ENCODE results near the genes TBC1D26 and CCDC144A.

DNA sequence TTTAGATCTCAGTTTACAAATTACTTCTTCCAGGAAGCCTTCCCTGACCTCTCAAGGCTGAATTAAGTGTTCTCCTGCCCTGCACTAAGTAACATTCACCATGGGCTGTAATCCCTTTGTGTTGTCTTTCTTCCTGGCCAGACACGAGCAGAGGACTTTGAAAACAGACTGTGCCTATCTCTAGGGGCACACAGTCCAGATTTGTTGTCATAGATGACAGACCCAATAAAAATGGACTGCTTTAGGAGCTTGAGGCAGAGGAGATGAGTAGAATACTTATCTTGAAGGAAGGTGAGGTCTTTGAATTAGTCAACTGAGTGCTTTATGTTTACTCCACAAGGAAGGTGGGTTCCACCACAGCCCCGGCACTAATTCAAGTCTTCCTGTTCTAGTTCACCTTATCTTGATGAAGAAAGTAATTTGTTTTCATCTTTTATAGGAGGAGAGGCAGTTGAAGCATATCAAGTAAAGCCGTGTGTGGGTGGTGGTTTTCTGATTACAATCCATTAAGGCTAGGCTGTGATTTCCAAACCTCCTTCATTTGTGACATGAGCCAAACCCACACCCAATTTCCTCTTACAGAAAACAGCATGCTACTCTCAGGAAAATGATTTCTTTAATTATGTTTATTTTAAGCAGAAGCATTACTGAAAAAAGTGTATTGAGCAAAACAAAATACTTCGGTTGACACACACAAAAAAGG lies 35.6 kb downstream of the CDRT15 start:
- PRO-cap: no peak

GRCh38 chr17:14201573-14202218 lies 35.0 kb downstream of the CDRT15 start:
- PRO-cap: no peak

DNA sequence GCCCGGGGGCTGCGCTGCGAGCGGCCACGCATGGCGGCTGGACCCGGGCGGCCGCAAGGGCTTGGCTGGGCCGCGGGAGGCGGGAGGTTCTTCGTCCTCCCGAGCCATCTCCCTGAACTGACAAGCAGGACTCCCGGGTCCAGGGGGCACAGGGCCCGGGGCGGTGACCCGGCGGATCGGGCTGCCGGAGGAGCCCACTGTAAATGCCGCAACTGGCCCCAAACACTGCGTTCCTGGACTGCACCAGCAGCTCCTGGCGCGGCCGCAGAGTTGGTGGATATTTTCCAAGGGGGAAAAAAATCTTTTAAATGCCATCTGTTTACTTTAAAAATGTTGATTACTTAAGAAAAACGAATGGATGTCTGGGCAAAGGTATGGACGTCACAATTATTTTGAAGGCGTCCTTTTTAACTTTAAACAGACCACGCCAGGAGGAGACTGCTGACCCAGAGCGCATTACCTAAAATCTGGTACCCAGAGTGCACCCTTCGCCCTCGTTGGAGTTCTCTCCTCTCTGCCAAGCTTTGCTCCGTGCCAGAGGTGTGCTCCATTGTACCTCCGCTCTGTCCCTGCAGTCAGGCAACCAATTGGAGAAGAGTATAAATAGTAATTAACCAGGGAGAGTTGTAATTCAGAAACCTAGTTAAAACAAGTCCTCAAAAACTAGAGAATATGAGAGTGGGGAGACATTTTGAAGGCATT lies 3.4 kb downstream of the HS3ST3B1 start:
- PRO-cap: no peak

- PRO-cap: bidirectional peak, plus-strand start at chr17:14309605, minus-strand start at chr17:14309252
Measured at GRCh38 chr17:14308535-14309895, 8.1 kb downstream of the HS3ST3B1 start.

DNA sequence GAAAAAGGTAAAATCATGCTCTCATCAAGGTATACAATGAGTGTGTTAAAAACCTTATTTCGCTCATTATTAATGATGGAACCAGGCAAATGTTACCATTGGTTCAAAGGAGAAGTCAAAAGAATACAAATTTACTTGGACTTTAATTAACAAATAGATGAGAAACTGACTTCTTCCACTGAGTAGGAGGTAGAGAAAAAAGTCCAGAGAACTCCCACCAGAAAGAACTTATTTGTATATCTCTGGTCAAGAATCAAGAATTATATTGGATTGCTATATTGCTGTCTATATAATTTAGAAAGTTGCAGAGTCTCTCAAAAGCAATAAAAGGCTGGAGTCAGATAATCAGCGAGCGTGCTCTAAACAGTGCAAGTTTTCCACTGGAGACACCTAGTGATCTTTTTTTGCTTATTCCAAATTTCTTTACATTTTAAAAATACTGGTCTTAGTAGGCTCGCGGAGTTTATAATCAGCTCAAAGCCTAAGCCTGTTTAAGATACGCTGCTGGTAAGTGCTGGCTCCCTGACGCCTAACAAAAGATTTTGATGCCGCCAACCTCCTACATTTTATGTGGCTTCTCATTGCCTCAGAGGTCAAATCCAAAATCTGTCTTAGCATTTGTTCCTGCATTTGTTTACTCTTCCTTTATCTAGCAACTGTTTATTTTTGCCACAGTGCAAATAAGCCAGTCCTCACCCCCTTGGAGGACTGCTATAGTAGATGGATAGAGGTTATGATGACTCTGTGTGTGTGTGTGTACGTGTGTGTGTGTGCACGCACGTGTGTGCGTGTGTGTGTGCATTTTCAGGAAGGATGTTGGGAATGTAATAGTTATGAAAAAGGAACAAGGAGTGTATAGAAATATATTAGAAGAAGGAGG lies 24.6 kb downstream of the HS3ST3B1 start:
- PRO-cap: no peak

DNA sequence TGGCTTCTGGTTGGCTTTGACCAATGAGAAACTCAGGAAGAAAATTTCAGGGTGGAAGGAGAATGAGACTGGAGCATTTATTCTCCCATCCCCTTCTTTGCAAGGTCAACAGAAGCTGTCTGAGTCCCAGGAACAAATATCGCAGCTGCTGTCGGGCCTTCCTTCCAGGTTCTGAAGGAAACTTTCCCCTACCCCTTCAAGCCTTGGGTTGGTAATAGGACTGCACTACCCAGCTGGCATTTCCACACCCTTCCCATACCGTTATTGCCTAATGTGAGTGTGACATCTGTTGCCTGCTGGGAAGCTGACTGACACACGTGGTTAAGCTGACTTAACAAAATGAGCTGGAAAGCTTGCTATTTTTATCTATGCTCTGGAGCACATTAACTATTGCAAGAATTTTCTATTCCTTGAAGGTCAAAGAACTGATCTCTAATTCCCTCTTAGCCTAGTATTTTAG lies 79.6 kb downstream of the PMP22 start:
- PRO-cap: no peak

DNA sequence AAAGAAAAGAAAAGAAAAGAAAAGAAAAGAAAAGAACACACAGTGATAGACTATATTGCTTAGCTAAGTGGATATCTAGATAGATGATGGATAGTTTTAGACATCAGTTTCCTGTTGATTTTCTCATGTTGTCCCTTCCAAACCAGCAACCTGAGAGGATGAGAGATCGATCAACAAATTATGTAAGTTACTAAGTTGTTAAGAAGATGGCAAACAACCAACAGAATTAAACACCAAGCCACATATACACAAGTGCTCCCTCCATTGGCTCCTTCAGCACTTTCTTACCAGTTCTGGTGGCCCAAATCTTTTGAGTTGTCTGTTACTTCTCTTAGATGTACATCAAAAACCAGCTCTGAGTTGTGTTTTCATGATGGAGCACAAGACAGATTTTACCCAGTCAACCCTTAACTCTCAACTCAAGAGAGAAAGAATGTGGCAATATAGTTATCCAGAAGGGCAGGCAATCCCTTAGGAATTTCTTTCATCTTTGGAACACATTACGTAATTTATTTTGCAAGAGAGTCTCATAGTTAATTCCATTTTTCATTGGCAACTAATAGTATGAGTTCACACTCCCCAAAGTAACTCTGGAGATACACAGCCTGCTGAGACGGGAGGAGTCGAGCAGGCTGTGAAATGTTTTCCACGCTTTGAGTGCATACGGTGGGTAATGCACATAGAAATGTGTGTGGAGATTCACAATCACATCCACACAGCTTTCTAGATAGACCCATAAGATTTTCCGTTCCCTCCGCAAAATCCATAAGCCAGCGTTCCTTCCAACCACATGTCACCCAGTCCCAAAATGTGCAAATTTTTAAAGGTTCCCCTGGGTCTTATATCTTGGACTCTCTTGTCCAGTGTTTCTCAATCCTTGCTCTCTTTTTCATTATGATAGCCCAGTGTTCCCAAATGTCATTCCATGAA lies 8.2 kb upstream of the CDRT4 start:
- PRO-cap: no peak

DNA sequence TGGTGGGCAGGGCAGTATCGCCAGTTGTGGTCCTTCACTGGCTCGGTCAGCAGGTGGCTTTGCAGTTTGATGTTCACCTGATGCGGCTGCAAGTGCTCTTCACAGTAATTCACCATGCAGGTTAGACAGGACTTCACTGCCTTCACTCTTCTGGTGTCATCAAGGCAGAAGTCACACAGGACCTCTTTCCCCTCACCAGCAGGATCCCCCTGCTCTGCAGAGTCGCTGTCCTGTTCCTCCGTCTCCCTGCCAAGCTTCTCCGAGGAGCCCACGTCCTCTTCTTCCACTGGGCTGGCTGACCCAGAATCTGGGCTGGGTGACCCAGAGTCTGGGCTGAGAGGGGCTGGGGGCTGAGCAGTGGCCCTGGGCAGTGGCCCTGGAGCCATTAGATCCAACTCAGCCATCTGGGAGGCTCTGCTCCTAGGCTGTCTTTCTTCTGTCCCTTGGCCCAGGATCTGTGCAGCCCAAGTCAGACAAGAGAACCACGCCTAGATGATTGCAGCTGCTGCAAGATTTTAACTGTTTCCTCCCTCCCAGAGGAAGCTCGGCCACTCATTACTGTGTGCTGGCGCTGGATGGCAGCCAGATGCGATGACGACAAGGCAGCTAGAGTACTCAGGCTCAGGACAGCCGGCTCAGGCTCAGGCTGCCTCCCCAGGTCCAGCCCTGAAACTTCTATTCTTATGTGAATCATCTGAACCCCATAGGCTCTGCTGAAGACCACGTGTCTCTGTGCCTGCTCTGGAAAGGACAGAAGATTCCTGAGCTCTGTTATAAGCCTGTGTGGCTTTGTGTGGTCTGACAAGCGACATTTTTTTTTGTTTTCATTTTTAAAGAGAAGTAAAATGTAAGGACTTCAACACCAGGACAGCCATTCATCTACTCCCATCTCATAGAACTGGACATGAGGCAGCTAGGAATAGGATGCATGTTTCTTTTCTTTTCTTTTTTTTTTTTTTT lies 32.0 kb upstream of the FBXW10B start:
- PRO-cap: no peak

GRCh38 chr17:15732028-15732567 lies at the start of gene TBC1D26:
Gene TBC1D26, plus strand, starts transcription at chr17:15732283.
- PRO-cap: no peak

DNA sequence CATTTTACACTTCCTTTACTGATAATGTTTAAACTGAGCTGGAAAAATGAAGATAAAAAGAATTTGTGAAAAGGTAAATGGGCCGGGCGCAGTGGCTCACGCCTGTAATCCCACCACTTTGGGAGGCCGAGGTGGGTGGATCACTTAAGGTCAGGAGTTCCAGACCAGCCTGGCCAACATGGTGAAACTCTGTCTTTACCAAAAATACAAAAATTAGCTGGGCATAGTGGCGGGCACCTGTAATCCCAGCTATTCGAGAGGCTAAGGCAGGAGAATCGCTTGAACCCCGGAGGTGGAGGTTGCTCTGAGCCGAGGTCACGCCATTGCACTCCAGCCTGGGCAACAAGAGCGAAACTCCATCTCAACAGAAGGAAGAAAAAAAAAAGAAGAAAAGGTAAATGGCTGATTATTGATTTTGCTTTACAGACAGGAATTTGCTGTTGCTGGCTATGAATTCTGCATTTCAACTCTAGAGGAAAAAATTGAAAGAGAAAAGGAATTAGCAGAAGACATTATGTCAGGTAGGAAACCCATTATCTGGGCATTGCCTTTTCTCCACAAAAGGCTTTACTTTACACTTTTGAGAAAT lies 6.5 kb downstream of the TTC19 start:
- PRO-cap: no peak

DNA sequence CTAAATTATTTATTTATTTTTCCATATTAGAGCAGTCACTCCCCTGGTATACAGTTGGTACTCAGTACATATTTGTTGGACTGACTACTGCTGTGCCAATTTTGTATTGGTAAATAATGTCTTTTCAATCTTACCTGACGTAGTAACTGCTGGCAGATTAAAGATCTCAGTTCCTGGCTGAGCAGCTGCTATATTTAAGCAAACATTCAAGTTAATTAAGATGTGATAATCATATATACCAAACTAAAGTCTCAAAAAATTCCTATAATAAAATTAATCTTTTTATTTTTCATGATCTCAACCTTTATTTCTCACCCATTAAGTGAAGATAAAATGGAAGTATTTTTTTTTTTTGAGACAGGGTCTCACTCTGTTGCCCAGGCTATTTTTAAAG lies 40.7 kb downstream of the TTC19 start:
- PRO-cap: no peak

DNA sequence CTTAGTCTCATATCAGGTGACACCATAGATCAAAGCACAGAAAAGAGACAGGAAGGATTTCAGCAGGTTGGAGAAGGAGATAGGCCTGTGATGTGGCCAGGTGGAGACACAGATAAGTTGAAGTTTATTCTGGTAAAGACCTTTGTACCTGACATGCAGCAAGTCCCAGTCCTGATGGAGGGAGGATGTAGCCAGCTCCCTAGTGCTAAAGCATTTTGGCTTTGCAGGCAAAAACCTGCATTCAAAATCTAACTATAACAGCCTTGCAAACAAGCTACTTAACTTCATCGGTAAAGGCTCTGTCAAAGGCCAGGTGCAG lies 54.9 kb downstream of the CENPV start:
- PRO-cap: no peak

GRCh38 chr17:16377836-16378568 lies 2.9 kb upstream of the UBB start:
- PRO-cap: no peak

- PRO-cap: no peak
Measured at GRCh38 chr17:16427810-16428833, 12.8 kb downstream of the TRPV2 start.

GRCh38 chr17:16440655-16441673 lies 25.6 kb downstream of the TRPV2 start:
- PRO-cap: no peak

- PRO-cap: no peak
Measured at GRCh38 chr17:16448882-16449417, 33.6 kb downstream of the TRPV2 start.

DNA sequence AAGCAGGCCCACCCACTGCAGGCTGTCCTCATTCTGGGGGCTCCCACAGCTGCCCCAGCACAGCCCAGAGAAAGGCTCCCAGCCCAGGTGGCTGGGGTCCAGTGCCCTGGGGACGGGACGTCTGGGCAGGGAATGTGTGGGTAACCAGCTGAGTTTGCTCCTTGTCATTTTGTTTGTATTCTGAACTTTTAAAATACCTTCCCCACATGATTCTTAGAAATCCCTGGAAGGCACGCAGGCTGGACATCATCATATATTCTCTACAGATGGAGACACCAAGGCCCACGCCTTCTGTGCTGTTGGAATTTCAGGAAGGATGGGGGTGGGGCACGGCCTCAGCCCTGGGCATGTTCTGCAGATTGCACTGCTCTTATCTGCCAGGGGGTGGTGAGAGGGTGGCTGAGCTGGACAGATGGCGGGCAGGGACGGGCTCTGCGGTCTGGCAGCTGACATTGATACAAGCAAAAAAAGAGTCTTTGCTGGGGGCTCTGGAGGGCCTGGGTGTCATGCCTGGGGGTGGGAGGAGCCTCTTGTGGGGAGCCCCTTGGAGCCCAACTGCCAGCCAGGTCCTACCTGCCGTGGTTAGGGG lies 28.4 kb downstream of the LRRC75A start:
- PRO-cap: no peak

GRCh38 chr17:16471507-16472130 lies 20.4 kb downstream of the LRRC75A start:
- PRO-cap: no peak

DNA sequence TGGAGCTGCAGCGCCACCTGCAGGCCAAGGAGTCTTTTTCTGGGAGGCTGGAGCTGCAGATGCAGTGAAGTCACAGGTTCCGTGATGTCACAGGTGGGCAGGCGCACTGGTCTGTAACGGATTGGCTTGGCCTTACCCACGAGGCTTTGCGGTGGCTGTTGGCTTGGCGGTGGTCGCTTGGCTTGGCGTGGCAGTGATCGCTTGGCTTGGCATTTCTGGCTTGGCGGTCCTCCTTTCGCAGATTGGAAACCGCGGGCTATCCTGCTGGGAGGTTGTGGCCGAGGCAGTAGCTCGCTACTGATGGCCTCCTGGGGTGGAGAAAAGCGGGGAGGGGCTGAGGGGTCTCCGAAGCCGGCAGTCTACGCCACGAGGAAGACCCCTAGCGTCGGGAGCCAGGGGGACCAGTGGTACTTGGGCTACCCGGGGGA lies at the start of gene CCDC144A:
TSS of gene CCDC144A (plus strand) at position 141 of the 428 bp plus-strand sequence.
- PRO-cap: no peak

DNA sequence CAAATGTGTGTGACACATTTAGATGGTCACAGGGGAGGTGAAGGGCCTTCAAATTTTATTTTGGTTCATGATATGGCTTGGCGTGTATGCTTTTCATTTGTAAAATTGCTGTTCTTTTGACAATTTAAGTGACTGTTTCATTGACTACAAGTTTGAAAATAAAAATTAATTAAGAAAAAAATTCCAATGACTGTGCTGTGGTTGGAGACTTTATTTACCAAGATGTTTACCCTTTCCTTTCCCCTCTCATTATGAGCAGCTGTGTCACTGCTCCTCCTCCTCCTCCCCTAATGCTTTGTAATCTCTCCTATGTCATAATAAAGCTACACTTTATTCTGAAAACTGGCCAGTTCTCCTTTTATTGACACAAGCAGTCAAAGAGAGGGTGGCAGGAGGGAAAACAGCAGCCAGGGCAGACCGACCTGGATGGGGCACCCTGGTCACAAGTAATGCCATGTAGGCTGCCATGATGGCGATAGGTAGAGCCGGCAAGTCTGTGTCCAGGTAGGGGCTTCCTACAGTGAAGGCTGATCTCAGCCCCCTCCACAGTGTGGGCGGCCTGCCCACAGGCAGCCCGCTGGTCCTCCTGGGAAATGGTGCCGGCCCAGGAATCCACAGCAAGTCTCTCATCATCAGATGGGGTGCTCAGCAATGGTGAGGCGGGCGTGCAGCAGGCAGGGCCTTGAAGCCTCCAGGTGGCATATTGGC lies 49.2 kb downstream of the TNFRSF13B start:
- PRO-cap: no peak